ENCODE results near the genes PRDX4 and MAGEB18.

- PRO-cap, 3 experiments, result no peak in any of the 3 experiments
- RRBS, result 25% methylated on average over 6 of the region's 47 CpGs
Measured at GRCh38 chrX:21374832-21375414, 705 bp downstream of the CNKSR2 start.

DNA sequence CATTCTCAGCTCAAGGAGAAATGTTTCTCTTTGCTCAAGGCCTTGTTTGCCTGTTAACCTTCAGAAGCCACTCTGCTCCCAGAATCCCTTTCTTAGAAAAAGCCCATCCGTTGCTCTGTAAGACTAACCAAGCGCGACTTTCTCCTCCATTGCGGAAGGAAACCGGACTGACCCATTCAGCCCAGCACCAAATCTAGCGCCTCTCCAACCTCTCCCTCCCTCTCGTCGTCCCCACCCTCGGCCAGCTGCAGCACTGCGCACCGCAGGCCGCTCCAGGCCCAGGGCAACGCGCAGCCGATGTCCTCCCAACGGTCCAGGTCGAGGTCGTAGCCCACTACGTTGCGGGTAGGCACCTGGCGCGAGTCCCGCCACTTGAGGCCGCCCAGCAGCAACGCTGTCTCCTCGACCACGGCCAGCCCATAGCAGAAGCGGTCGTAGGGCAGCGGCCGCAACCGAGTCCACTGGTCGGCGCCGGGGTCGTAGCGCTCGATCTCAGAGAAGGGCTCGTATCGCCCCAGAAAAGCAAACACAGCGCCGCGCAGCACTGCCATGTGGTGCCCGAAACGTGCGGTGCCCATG lies 2.4 kb downstream of the KLHL34 start:
- PRO-cap, 3 experiments, result no peak in any of the 3 experiments
- RRBS, result no CpG with 5 or more reads among the region's 46 CpGs

GRCh38 chrX:21678106-21678379 lies 19.9 kb upstream of the KLHL34 start:
- PRO-cap, 3 experiments, result no peak in any of the 3 experiments
- RRBS, result no CpG with 5 or more reads among the region's 2 CpGs

- PRO-cap, 3 experiments, result no peak in any of the 3 experiments
- RRBS, result no CpG with 5 or more reads among the region's 5 CpGs
Measured at GRCh38 chrX:21757022-21757658, 776 bp downstream of the SMPX start.

DNA sequence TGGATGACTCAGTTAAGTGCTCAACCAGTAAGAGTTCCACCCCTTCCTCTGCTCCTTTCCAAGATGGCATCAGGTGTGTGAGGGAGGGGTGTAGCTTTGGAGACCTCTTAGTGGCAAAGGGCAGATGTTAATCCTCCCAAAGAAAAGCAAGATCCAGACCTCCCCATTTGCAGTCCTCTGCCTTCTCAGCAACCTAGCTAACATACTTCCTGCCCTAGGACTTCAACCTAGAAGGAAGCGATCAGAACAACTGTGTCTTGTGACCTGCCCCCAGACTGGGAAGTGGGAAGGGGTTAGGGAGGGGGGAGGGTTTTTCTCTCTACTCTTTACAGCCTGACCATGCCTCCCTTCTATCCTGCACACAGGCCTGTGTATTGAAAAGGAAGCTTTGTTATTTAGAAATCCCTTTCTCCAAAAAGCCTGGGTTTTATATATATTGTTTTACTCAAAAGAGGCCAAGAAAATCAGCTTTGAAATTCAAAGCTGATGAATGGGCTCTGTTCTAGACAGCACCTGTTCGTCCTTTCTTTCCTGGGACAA lies 35.3 kb upstream of the SMS start:
- PRO-cap, 3 experiments, result no peak in any of the 3 experiments
- RRBS, result no CpG with 5 or more reads among the region's 2 CpGs

GRCh38 chrX:21926811-21927220 lies 13.7 kb upstream of the SMS start:
- PRO-cap, 3 experiments, result no peak in any of the 3 experiments
- RRBS, result no CpG with 5 or more reads among the region's 2 CpGs

- PRO-cap, 3 experiments, result peak in 3 of 3 experiments; most common plus-strand start chrX:21941450 (in 2)
- RRBS, result 24% methylated on average over 13 of the region's 41 CpGs
Measured at GRCh38 chrX:21941246-21941653, 741 bp downstream of the SMS start.

DNA sequence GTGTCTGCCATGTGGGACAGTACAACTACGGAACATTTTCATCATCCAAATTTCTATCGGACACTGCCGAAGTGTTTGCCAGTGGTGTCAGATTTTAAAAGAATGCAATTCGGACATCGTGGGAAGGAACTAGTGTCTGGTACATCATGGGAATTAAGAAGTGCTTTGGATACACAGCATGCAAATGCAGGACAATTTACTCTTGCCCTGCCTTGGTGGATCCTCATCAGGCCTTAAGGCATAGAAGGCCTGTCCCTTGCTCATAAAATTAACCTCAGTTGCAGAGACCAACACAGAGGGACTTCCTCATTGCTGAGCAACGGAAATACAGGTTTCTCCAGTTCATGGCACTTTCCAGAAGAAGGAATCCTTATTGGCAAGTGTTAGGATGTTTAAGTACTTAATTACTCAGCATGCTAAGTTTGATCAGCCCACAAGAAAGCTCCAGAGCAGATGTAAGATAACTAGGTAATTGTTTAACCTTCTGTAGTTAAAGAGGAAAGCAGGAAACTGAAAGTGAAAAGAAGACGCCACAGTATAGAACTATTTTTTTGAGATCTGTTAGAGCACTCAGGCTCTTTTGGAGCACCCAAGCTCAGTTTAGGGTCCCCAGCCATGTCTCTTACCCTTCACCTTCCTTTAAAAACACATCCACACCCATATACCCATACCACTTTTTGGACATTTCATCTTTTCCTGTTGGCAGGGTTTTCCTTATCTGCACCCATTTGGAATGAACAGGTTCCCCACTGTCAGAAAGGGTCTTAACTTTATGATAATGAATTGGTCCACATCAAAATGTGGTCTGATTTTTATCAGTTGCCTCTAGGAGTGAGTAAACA lies 33.5 kb downstream of the SMS start:
- PRO-cap, 3 experiments, result no peak in any of the 3 experiments
- RRBS, result no CpG with 5 or more reads among the region's 7 CpGs

DNA sequence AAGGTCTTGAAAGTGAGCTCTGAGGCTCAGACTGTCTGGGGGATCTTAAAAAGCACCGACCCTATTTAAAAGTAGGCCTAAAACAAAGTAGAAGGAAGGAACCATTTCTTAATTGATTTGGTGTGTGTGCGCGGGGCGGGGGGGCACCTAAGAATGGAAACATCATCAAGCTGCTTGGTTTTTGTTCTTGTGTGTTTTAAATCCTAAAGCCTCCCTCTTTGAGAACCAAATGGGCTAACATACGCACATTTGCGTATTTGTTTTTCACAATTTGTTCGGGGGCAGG lies 80.8 kb downstream of the CBLL2 start:
- PRO-cap, 3 experiments, result no peak in any of the 3 experiments
- RRBS, result no CpG with 5 or more reads among the region's 7 CpGs

DNA sequence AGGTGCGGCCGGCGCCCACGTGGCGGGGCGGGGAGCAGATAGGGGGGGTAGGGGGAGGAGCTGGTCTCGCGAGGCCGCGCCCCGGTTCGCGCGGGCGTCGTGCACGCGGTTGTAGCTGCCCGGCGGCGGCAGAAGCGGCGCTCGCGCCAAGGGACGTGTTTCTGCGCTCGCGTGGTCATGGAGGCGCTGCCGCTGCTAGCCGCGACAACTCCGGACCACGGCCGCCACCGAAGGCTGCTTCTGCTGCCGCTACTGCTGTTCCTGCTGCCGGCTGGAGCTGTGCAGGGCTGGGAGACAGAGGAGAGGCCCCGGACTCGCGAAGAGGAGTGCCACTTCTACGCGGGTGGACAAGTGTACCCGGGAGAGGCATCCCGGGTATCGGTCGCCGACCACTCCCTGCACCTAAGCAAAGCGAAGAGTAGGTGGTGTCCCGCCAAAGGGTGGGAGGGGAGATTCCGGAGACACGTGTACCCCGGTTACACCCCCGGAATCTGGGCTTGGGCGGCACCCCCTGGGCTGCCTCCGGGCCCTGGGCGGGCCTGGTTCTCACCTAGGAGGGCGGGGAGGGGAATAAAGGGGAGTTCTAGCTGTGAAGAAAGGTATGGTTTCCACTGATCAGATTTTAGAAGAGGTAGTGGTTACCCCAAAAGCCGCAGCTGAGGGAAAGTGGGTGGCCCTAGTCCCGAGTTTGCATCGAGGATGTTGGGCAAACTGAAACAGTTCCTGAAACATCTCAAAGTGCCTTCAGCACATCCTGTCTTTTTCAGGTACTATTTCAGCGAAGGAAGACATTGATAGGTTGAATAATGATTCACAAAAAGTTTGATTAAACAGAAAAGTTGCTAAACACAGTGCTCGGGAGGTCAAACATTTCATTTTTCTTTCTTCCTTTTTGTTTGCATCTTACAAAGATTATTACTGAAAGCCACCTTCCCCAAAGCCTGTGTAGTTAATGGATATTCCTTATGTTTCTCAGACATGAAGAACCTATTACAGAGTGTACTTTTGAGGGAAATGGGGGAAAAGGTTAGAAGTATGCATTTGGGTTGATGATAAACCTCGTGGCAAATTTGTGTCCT lies at the start of gene PRDX4:
Gene PRDX4 (plus strand): TSS at position 100 of the 1,079 bp plus-strand sequence.
- PRO-cap, 3 experiments, result peak in 3 of 3 experiments; most common plus-strand start position 131 of the sequence (in 3); most common minus-strand start position 398 of the sequence (in 1)
- RRBS, result 19% methylated on average over 51 of the region's 65 CpGs

DNA sequence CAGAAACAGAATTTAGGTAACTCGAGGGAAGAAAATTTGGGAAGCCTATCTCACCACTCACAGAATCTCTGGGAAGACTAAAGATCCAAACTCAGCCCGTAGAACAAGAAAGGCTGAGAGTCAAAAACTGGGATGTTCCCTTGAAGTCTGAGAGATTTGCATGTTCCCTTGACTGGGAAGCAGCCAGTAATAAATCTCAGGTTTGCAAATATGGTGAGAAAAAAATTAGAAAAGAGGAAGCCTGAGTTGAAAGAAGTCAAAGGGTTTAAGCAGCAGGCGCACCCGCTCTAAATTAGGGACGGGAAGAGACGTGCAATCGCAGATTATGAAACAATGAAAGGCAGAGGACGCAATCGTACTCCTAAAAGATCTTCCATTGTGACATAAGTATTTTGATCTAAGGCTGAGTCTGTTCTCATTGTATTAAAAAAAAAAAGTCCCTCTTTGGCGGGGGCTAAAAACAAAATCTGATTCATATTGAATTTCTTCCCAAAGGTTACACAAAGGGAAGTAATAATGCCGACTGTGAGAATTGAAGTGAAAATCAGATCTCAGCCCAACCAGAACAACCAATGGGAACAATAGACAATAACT lies 28.1 kb downstream of the SAT1 start:
- PRO-cap, 3 experiments, result no peak in any of the 3 experiments
- RRBS, result no CpG with 5 or more reads among the region's 11 CpGs

DNA sequence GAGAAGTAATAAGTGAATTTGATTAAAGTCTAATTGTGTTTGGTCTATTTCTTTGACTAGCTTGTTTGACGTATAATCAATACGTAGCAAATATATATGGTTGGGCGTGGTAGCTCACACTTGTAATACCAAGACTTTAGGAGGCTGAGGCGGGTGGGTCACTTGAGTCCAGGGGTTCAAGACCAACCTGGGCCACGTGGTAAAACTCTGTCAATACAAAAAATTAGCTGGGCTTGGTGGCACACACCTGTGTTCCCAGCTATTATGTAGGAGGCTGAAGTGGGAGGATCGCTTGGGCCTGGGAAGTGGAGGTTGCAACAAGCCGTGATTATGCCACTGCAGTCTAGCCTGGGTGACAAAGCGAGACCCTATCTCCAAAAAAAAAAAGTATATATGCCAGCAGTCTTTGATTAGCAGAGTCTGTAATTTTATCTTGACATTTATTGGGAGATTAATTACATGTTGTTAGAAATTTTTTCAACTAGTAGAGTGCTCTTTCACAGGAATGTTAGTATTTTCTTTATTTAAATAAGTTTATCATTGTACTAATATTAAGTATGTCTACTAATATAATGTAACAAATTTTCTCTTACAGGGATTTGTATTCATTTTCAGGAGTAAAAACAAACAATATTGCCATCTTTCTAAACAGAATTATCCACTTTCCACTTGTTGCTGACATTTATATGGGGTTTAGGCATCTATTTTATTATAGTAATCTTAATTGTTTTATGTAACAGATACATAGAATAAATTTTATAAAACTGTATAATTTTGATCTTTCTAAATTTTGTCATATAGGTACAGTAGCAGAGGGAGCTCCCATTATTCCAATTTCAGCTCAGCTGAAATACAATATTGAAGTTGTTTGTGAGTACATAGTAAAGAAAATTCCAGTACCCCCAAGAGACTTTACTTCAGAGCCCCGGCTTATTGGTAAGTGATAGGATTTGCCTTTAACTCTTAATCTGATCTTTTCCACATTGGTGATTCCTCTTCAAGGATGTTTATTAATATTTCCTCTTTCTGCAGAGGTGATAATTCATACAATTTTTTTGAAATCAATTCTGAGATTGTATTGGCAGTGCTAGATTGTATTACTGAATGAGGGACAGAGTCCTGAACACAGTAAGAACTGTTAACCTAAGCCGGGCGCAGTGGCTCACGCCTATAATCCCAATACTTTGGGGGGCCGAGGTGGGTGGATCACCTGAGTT lies 9.1 kb downstream of the EIF2S3 start:
- PRO-cap, 3 experiments, result no peak in any of the 3 experiments
- RRBS, result no CpG with 5 or more reads among the region's 13 CpGs

- PRO-cap, 3 experiments, result no peak in any of the 3 experiments
- RRBS, result no CpG with 5 or more reads among the region's 8 CpGs
Measured at GRCh38 chrX:24067742-24068271, 13.1 kb downstream of the EIF2S3 start.

DNA sequence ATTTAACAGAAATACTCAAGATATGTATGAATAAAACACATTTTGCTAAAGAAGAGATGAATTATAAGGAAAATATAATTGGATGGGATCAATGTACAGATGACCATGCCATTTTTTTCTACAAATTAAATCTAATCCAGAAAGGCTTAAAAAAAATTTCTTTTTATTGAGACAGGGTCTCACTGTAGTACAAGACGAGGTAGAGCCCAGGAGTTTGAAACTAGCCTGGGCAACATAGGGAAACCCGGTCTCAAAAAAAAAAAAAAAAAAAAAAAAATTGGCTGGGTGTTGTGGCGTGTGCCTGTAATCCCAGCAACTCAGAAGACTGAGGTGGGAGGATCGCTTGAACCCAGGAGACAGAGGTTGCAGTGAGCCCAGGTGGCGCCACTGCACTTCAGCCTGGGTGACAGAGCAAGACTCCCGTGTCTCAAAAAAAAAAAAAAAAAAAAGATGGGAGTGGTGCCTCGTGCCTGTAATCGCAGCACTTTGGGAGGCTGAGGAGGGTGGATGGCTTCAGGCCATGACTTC lies 26.7 kb downstream of the EIF2S3 start:
- PRO-cap, 3 experiments, result no peak in any of the 3 experiments
- RRBS, result no CpG with 5 or more reads among the region's 8 CpGs

- PRO-cap, 3 experiments, result no peak in any of the 3 experiments
- RRBS, result no CpG with 5 or more reads among the region's 3 CpGs
Measured at GRCh38 chrX:24148472-24148885, 1.1 kb upstream of the ZFX start.

GRCh38 chrX:24180914-24181586 lies 31.5 kb downstream of the ZFX start:
- PRO-cap, 3 experiments, result no peak in any of the 3 experiments
- RRBS, result no CpG with 5 or more reads among the region's 6 CpGs

DNA sequence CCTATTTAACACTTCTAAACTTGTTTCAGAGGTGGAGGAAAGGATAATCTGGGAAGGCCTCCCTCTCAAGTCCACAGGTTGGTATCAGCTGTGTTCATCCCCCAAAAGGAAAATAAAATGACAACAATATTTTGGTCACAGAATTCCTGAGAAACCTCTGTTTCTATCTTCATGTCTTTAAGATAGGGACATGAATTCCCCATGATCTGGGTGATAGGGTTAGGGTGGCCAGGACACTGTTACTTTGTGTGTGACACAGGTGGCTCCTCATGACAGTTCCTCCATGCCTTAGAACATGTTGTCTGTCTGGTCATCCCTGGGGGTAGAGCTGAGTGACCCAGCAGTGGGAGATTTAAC lies 81.3 kb downstream of the PDK3 start:
- PRO-cap, 3 experiments, result no peak in any of the 3 experiments

GRCh38 chrX:25012696-25013448 lies 2.9 kb downstream of the ARX start:
- PRO-cap, 3 experiments, result no peak in any of the 3 experiments
- RRBS, result 23% methylated on average over 27 of the region's 75 CpGs

DNA sequence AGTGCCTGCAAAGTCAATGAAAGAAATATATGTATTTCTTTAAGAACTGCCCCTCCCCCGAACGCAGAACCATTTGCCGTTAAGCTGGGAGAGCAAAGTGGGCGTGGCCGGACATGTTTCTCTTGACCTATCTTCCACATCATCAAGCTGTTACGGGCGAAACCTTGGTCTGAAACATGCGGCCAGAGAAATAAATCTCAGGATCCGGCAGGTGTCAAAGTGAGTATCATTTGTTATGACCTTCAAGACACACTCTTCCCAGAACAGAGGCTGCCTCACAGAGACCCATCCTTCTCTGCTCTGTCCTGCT lies at the start of gene MAGEB18:
Gene MAGEB18 (plus strand): TSS at position 95 of the 310 bp plus-strand sequence.
- PRO-cap, 3 experiments, result no peak in any of the 3 experiments
- RRBS, result 55% methylated on average over 3 of the region's 9 CpGs

DNA sequence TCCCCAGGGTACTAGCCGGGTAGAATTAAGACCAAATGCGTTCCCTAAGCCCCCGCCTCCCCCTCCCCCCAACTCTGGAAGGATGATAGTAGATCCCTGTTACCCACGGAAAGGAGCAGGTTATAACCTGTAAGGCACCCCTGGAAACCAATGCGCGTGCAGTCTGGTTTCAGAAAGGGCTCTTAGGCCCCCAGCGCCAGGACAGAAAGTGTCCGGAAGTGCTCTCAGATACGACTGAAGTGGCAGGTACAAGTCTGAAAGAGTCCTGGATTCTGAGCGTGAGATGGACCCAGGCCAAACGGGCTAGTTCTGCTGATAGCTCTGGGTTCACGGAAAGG lies 61.8 kb upstream of the DCAF8L1 start:
- PRO-cap, 3 experiments, result no peak in any of the 3 experiments
- RRBS, result 83% methylated on average over 1 of the region's 12 CpGs